ENCODE measurements around a stretch of chr11.

DNA sequence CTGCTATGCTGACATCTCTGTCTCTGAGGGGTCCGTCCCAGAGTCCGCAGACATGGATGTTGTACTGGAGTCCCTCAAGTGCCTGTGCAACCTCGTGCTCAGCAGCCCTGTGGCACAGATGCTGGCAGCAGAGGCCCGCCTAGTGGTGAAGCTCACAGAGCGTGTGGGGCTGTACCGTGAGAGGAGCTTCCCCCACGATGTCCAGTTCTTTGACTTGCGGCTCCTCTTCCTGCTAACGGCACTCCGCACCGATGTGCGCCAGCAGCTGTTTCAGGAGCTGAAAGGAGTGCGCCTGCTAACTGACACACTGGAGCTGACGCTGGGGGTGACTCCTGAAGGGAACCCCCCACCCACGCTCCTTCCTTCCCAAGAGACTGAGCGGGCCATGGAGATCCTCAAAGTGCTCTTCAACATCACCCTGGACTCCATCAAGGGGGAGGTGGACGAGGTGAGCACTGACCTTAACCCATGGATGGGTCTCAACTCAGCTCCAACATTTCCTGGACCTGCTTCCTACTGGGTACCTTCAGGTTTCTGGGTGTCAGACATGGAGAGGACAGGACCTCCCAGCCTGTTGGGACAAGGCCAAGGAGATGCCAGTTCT is 2.1 kb downstream of the RIC8A start:
- RRBS, result no CpG with 5 or more reads among the region's 17 CpGs

GRCh38 chr11:215418-216358 is 8.2 kb downstream of the RIC8A start:
- RRBS, result no CpG with 5 or more reads among the region's 14 CpGs

DNA sequence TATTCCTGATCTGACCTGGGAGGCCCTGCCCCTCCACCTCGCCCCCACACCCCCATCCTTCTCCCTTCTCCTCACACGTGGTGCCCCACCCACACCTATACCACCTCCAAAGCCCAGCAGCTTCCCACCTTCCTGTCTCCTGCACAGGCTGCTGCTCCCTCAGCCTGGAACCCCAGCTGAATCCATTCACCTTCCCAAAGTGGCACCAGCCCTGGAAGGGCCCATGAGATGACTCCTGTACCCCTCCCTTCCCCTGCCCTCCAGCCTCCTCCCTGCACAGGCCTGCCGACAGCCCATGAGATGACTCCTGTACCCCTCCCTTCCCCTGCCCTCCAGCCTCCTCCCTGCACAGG is 12.6 kb downstream of the SIRT3 start:
- RRBS, result no CpG with 5 or more reads among the region's 3 CpGs

- RRBS, result no CpG with 5 or more reads among the region's 5 CpGs
Measured at GRCh38 chr11:241671-242197, 5.0 kb downstream of the PSMD13 start.

- RRBS, result 5% methylated on average over 17 of the region's 89 CpGs
Measured at GRCh38 chr11:278761-279810, 879 bp downstream of the NLRP6 start.

GRCh38 chr11:284106-284884 is 4.6 kb upstream of the PGGHG start:
- RRBS, result 76% methylated on average over 1 of the region's 22 CpGs

DNA sequence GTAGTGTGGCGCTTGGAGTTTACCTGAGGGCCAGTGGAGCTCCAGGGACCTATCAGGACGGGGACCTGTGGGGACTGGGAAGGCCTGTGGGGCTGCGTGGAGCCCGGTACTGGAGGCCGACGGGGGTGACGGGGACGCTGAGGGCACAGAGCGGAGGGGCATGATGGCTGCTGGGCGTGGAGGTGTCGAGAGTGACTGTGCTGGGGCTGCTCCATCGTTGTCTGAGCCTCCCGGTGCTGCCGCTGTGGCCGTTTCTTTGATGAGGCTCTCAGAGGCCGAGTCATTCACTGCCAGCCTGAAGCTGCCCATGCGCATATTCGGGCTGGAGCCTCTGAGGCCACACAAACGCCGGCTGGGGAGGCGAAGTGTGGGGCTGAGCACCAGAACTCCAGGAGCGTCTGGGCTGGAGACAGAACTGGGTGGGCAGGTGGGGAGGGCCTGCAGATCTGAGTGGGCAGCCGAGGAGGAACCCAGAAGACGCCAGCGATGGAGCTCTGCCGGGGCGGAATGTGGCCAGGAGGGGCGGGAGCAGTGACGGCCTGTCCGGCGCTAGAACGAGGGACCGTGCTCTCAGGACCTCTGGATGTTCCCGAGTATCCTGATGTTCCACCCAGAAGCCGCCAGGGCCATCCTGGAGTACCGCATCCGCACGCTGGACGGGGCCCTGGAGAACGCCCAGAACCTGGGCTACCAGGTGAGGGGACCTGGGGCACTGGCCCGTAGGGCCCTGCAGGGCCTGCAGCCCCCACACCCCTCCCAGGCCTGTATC is 2.7 kb downstream of the PGGHG start:
- RRBS, result 78% methylated on average over 11 of the region's 41 CpGs

- RRBS, result no CpG with 5 or more reads among the region's 4 CpGs
Measured at GRCh38 chr11:308785-309024, 1.1 kb downstream of the IFITM2 start.

GRCh38 chr11:370058-370778 is 919 bp downstream of the B4GALNT4 start:
- RRBS, result 6% methylated on average over 23 of the region's 43 CpGs

DNA sequence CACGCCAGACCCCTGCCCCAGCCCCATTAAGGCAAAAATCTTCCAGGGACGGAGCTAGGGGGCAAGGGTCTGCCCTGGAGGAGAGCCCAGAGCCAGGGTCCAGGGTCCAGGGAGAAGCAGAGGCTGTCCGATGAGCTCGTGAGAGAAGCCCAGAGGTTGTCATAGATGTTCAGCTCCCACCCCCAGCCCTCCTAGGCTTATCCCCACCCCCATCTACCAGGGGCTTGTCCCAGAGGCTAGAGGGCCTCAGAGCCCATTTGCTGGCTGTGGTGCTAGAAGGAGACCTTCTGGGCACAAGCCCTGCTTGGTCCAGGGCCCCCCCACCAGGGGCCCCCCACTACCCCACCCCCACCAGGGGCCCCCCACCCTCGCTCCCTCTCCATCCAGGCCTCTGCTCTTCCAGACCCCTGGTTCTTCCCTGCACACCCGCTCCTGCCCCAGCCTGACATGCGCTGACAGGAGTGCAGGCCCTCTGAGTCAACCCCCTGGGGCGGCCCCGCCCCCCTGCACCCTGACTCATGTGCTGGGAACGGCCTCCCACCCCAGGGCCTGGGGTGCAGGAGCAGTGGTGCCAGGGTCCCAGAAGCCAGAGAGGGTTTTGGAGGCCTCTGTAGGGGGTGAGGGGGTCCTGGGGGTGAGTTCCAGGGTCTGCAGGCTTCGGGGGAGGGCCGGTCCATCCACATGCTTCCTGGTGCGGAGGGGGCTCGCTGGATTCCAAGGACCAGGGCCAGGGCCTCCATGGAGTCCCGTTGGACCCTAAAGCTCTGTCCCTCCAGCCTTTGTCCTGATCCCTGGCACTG is 908 bp upstream of the PKP3 start:
- RRBS, result no CpG with 5 or more reads among the region's 15 CpGs

GRCh38 chr11:393701-393850 is 433 bp upstream of the PKP3 start:
- RRBS, result no CpG with 5 or more reads among the region's 1 CpG

- RRBS, result 8% methylated on average over 36 of the region's 67 CpGs
Measured at GRCh38 chr11:396697-397835, 3.1 kb downstream of the PKP3 start.

GRCh38 chr11:450786-451500 is 864 bp downstream of the PTDSS2 start:
- RRBS, result no CpG with 5 or more reads among the region's 51 CpGs

DNA sequence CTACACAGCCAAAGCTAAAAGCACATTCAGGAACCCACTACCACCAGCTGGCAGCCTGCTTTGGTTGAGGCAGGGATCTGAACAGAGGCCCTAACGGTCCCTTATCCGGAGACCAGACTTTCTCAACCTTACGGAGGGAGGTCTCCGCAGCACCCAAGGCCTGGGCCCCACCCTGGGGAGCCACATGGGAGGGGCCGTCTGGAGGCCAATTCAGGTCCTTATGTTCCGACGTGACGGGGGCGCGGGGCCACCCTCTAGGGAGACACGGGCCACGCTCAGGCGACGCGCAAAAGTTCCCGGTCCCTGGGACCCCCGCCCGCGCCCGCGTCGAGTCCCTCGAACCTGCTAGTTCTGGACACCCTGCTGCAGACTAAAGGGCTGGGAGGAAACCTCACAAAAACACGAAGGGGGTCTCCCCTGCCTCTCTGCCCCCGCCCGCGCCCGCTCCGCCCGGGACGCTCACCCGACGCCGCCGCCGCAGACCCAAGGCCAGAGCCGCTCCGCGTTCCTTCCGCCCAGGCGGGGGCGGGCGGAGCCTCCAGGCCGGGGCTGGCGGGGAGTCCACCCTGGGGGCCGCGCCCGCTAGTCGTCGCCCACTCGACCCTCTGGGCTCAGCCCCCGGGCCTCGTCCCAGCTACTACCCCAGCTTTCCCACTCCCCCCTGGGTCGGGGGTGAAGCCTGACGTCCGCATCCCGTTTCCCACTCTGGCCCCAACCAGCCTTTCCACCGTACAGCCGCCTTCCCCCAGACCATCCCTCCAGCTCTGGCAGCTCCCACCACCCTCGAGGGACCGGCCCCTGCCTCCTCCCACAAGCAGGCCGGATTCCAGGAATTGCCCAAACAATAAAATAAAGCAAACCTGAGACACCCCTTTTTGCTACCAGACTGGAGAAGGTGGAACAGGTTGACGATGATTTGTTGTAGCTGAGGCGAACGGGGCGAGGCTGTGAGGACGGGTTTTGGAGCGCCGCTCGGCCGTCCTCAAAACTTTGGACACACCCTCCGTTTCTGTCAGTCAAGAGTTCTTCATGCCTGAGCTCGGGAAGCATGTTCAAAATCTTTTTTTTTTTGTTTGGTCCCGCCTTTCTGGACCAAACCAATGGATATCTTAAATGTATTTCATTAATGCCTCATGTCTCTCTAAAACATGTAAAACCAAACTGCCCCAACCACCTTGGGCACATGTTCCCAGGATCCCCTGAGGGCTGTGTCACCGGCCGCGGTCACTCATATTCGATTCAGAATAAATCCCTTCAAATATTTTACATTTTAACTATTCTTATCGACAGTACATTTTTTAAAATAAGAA is 2.6 kb downstream of the RNH1 start:
- RRBS, result 2% methylated on average over 19 of the region's 79 CpGs

GRCh38 chr11:533675-534033 is 1.7 kb downstream of the HRAS start:
- RRBS, result 95% methylated on average over 8 of the region's 16 CpGs

- RRBS, result 78% methylated on average over 5 of the region's 31 CpGs
Measured at GRCh38 chr11:618576-619679, 3.2 kb upstream of the IRF7 start.

DNA sequence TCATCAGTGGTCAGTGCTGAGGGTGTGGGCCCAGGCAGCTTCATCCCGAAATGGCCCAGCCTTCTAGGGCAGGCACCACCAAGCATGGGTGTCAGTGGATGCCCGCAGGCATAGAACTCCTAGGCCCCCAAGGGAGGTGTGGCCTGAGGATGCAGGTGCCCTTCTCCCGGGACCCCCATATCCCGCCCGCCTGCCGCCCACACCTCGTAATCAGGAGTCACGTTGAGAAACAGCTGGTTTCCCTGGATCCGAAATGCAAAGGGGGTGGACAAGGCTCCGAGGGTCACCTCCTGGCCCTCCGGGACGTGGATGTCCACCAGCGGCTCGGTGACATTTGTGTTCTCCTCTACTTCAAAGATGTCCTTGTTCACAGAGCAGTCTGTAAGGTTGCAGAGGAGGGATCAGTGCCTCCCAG is 394 bp downstream of the CDHR5 start:
- RRBS, result 100% methylated on average over 2 of the region's 14 CpGs

DNA sequence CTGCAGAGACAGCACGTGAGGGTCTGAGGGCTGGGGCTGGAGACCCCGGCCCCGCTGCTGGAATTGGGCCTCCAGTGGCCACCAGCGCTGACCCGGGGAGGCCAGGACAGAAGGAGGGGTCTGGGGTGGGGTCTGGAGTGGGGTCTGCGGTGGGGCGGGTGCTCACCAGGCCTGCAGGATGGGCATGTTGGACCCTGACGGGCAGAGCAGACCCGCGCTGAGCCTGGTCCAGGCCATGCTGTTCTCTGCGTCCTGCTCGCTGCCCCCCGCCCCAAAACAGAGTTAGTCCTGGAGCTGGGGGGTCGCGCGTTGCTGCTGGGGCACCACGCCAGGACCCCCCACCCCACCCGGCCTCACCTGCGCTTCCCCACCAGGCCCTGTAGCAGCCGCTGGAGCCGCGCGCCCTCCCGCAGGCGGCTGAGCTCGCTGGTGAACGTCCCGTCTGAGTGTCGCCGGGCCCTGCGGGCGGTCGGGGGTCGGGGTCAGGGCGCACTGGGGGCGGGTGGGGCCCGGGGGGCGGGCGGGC is 387 bp downstream of the SCT start:
- RRBS, result 37% methylated on average over 20 of the region's 39 CpGs

GRCh38 chr11:689408-690268 is 5.4 kb downstream of the DEAF1 start:
- RRBS, result no CpG with 5 or more reads among the region's 14 CpGs

DNA sequence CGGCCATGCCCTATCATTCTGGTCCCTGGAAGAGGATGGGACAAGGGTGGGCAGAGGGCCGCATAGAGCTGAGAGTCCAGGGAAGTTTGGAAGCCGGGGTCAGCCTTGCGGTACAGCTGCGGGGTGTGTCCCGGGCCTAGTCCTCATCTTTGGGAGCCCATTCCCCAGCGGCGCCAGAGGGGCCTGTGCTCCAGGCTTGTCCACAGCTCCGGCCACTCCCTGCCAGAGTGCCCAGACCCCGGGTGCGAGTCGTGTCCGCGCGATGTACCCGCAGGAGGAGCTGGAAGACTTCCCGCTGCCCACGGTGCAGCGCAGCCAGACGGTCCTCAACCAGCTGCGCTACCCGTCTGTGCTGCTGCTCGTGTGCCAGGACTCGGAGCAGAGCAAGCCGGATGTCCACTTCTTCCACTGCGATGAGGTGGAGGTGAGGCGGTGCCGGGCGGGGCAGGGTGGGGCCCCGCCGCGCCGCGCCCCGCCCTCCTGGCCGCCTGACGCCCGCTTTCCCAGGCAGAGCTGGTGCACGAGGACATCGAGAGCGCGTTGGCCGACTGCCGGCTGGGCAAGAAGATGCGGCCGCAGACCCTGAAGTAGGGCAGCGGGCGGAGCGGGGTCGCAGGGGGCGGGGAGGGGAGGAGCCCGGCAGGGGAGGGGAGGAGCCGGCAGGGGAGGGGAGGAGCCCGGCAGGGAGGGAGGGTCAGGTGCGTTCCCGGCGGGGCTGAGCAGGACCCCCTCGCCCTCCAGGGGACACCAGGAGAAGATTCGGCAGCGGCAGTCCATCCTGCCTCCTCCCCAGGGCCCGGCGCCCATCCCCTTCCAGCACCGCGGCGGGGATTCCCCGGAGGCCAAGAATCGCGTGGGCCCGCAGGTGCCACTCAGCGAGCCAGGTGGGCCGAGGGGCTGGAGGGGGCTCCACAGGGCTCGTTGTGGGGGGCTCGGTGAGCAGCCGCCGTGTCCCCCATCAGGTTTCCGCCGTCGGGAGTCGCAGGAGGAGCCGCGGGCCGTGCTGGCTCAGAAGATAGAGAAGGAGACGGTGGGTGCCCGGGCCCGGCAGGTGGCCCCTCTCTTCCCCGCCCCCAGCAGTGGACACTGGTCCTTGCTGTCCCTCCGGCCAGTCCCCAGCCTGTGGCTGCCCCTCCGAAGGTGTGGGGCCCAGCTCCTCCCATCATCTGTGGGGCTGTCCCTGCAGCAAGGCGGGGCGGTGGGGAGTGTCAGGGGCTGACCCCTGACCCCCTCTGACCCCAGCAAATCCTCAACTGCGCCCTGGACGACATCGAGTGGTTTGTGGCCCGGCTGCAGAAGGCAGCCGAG is 14.7 kb downstream of the EPS8L2 start:
- RRBS, result 43% methylated on average over 28 of the region's 95 CpGs

All from hTERT-HM (cell line).